ENCODE measurements around a stretch of chr6.

DNA sequence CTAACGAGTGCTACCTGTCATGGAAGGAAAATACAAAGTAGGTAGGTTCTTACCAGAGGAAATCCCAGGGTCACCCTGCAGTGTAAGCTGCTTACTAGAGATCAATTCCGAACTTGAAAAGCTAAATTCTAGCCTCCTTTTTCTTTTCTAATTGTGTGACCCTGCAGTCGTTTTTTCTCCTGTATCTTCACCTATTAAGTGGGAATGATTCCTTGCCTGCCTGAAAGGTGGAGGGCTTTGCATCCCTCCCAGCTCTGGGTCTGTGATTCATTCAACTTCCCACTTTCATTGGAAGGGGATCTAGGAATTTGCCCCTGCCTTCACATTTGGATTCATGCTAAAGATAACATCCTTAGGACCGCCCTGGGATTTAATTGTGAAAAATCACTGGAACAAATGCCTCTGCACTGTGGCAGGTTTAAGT, 104.5 kb downstream of the LRRC1 start:
- PRO-cap = no peak

- PRO-cap = no peak
Measured at GRCh38 chr6:53922472-53923220, 127.8 kb downstream of the LRRC1 start.

- PRO-cap = no peak
Measured at GRCh38 chr6:53984242-53984563, 127.0 kb upstream of the MLIP start.

DNA sequence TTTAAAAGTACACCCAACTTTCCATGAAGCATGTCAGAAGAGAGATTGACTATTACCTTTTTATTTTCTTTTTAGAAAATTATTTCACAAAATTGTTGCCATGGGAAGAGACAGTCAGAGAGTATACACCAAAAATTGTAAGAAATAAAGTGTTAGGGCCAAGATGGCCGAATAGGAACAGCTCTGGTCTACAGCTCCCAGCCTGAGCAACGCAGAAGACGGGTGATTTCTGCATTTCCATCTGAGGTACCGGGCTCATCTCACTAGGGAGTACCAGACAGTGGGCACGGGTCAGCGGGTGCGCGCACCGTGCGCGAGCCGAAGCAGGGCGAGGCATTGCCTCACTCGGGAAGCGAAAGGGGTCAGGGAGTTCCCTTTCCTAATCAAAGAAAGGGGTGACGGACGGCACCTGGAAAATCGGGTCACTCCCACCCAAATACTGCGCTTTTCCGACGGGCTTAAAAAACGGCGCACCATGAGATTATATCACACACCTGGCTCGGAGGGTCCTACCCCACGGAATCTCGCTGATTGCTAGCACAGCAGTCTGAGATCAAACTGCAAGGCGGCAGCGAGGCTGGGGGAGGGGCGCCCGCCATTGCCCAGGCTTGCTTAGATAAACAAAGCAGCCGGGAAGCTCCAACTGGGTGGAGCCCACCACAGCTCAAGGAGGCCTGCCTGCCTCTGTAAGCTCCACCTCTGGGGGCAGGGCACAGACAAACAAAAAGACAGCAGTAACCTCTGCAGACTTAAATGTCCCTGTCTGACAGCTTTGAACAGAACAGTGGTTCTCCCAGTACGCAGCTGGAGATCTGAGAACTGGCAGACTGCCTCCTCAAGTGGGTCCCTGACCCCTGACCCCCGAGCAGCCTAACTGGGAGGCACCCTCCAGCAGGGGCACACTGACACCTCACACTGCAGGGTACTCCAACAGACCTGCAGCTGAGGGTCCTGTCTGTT, 115.0 kb downstream of the FAM83B start:
- PRO-cap = no peak

DNA sequence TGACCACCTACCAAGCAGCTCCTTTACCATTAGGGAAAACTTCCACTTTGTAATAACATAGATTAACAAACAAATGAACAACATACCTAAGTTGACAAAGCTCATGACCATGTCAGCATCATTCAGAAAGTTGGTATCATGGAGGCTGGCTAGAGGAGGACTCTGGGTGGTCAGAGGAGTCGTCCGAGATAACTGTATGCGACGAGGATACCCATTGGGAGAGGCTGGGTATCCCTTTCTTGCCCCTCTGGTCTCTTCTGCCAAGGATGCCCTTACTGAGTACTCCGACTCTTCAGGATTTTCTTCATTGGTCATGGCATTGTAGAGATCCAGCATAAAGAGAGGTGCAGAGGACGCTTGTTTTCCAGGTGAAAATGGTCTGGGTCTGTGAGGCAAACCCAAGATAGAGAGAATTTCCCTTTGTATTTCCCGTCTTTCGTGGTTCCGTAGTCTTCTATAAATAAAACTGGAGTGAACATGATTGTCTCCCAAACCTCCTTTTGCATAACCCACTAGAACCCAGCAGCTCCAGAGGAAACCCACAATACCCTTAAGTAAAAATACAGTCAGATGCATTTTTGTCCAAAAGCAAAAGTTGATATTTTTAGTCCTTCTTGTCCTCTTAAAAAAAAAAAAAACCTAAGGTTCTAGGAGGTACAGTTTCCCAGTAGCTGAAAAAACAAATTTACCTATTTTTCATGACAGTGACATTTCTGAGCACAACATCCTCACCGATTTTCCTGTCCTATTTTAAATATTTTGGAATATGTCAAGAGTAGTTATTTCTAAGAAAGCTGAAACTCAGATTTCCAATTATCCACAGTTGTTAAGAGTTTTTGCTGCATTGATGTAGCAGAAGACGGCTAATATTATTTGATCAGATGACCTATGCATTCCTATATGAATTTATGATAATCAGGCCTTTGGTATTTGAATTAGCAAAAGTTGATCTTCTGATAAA, 820 bp downstream of the BMP5 start:
- PRO-cap = no peak

- PRO-cap = no peak
Measured at GRCh38 chr6:56516963-56517796, 269.8 kb upstream of the COL21A1 start.

DNA sequence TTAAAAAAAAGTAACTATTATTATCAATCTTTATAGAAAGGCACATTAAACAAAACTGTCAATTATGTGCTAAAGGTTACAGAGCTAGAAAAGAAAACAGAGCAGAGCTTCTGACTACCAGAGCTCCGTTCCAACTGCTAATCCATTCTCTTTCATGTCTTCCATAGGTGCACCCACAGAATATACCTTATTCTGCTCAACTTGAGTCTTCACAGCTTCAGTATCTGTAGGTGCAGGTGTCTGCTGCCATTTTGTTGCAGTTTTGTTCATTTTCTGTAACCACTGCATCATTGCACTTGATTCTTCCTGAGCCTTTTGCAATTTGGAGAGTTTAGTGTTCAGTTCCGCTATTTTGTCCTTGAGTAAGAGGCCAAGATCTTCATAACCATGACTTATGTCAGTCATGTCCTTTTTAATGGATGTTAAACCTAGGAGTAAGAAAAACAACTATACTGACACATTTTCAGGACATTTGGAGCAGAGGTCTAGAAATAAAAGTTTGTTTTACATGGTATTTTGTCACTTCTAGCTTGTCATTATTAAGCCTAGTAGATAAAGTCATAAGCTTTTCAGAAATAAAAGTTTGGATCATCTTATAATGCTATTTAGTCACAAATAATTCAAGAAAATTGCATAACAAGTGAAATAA, 313.9 kb upstream of the COL21A1 start:
- PRO-cap = no peak

DNA sequence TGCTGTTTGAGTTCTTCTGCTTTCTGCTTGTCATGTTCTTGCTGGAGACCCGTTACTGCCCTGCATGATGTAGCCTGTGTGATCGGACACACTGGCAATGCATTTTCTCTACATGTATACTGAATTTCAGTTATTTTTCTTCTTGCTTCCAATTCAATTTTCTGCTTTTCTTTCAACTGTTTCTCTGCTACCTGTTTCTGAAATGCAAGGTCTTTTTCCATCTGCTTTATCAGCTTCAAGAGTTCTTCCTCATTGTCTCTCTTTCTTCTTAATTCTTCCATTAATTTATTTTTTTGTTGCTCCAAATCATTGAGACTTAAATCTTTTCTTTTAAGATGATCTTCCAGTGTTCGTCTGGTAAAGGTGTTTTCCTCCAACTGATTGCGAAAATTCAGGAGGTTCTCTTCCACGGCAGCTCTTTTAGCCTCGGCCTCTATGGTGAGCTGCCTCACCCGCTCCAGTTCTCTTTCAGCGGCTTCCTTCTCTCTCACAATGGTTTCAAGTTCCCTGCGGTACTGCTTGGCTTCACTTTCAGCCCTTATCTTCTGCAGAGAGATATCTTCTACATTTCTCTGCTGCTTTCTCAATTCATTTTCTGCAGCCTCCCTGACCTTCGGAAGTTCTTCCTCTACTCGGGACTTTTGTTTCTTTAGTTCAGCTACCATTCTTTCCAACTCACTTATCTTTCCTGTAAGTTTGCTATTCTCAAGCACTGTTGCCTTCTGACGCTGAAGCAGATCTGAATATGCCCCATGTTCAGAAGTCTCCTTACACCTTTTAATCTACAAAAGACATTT, 334.5 kb downstream of the DST start:
- PRO-cap = no peak

DNA sequence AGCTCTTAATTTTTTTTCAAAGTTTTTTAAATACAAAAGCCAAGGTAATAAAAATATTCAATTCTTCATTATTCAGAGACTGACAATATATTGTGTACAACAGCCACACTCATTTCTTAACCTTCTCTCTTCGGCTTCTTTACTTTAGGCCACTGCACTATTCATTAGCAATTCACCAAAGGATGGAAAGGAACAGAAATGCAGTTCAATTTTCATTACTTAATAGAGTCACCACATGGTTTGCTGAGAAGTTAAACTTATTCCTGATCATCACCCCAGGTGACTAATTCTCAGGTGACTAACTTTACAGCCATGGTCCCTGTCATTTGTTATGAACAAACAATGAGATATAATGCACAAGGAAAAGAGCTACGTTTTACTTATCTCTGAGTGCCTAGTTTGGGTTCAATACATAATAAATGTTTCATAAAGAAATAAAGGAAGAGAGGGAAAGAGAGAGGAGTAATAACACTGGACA, 266.2 kb downstream of the DST start:
- PRO-cap = no peak

DNA sequence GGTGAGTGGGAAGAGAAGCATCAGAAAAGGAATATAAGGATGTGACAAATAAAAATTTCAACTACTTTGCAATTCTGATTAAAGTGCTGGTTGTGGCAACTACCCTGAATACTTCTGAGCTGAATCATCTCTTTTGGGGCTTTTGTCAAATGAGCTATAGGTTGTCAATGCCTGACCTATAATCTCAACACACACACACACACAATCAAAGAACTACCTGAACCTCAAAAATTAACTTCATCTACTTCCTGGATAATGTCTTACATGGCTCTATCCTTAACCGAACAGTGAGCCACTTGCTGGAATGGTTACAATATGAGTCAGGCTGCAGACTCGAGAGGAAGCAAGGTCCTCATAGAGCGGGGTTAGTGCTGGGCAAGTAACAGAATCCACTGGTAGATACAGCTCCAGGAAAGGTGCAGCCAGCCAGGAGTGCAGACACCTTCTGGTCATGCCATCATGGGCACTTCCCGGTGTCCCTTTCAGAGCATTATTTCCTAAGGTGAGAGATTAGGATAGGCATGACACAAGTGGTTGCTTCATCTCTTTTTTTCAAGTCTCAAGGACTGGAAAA, 241.3 kb downstream of the DST start:
- PRO-cap = no peak

- PRO-cap = no peak
Measured at GRCh38 chr6:56714881-56715555, 239.6 kb downstream of the DST start.

DNA sequence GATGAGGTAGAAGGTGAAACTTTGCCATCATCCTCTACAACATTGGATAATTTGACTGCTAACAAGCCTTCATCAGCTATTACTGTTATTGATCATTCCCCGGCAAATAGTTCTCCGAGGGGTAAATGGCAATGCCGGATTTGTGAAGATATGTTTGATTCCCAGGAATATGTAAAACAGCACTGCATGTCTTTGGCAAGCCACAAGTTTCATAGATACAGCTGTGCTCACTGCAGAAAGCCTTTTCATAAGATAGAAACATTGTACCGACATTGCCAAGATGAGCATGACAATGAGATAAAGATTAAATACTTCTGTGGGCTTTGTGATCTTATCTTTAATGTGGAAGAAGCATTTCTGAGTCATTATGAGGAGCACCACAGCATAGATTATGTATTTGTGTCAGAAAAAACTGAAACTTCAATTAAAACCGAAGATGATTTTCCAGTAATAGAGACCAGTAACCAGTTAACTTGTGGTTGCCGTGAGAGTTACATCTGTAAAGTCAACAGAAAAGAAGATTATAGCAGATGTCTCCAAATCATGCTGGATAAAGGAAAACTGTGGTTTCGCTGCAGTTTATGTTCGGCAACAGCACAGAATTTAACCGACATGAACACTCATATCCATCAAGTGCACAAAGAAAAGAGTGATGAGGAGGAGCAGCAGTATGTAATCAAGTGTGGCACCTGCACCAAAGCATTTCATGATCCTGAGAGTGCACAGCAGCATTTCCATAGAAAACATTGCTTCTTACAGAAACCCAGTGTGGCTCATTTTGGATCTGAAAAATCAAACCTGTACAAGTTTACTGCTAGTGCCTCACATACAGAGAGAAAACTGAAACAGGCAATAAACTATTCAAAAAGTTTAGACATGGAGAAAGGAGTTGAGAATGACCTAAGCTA, 24.1 kb upstream of the BAG2 start:
- PRO-cap = no peak

- PRO-cap = no peak
Measured at GRCh38 chr6:57224875-57225240, 2.8 kb upstream of the RAB23 start.

DNA sequence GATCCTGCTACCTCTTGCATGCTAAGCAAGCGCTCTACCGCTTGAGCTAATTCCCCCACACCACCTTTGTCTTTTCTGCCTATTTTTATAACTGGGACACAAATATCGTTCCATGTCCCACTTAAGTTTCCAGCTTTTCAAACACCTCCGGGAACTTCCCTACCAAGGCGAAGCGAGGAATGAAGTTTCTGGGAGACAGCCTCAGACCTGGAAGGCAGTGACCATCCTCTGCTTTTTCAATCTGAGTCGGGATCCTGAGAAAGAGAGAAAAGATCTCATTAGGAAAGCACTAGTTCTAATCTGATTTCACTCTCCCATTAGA, 498.5 kb downstream of the PRIM2 start:
- PRO-cap = no peak

DNA sequence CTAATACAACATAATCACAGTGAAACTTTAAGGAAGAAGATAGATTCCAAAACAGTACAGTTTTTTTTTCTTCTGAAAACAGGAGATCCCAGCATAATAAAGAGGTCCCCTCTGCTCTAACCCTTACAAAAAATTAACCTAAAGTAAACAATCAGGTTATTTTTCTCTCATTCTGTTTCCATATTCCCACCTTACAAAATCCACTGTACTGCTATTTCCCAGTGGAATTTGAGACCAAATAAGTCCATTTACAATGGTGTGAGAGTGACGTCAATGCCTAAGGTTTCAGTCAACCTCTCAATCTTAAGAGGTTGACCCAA, 14.7 kb downstream of the LGSN start:
- PRO-cap = no peak

GRCh38 chr6:63571269-63572407, 642 bp upstream of the PTP4A1 start:
- PRO-cap = unidirectional peak, plus-strand start at chr6:63572052; bidirectional peak, plus-strand start at chr6:63572559, minus-strand start at chr6:63572351

GRCh38 chr6:63574329-63574824, 2.1 kb downstream of the PTP4A1 start:
- PRO-cap = no peak

- PRO-cap = no peak
Measured at GRCh38 chr6:63581268-63581563, 8.9 kb downstream of the PTP4A1 start.

DNA sequence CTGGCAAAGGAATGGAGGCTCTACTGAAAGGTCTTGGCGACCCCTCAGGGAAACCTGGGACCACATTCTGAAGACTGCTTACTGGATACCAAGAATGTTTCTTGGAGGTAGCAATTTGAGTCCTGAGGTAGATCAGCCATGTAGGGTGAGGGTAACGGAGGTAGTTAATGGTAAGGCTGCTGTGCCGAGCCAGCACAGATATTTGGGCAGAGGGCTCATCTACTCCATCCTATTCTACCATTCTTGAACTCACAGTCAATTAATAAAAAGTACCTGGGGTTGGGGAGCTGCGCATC, 400 bp upstream of the PHF3 start:
- PRO-cap = no peak

DNA sequence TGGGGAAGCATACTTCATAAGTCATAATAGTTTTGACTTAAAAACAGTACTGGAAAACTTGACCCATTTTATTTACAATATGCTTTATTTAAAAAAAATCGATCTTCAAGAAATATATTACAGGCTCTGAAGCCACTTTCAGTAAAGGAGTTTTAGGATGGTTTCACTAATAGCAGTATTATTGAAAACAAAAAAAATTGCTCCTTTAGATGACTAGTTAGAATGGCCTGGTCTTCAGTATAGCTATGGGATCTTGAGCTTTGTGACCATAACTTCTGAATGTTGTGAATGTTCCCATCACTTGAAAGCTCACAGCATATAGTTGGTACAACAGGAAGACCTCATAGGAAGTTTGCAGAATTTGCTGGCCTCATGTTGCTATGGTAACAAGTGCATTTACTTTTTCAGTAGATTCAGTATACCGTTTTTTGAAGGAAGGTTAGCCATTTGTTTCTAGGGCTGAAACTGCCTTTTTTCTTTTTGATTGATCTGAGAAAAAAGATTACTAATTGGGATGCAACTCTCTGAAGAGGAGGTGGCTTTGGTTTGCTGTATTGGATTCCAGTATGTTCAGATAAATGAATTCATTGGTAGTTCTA, 8.2 kb downstream of the PHF3 start:
- PRO-cap = no peak